ENCODE data around the gene PON1.

DNA sequence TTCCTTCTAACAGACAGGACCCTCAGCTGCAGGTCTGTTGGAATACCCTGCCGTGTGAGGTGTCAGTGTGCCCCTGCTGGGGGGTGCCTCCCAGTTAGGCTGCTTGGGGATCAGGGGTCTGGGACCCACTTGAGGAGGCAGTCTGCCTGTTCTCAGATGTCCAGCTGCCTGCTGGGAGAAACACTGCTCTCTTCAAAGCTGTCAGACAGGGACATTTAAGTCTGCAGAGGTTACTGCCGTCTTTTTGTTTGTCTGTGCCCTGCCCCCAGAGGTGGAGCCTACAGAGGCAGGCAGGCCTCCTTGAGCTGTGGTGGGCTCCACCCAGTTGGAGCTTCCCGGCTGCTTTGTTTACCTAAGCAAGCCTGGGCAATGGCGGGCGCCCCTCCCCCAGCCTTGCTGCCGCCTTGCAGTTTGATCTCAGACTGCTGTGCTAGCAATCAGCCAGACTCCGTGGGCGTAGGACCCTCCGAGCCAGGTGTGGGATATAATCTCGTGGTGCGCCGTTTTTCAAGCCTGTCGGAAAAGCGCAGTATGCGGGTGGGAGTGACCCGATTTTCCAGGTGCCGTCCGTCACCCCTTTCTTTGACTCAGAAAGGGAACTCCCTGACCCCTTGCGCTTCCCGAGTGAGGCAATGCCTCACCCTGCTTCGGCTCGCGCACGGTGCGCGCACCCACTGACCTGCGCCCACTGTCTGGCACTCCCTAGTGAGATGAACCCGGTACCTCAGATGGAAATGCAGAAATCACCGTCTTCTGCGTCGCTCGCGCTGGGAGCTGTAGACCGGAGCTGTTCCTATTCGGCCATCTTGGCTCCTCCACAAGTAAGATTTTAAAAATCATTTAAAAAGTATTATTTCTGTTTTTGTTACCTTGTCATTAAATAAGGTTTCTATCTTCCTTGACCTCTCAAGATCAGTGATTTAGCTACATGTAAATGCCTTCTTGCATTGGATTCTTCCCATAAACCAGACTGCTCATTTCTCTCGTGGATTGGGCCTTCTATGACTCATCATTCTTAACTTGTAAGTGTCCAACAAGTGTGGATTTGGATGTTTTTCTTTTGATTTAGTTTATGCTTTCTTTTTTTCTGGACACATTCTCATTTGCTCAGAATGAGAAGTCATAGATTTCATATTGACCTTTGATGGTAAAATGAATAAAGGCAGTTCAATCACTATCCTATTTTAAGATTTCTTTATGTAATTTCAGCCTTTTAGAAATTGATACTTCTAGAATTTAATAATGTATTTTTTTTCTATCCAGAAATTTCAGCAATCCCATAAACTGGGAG lies 16.9 kb upstream of the CALCR start:
- RRBS, result no CpG with 5 or more reads among the region's 36 CpGs

DNA sequence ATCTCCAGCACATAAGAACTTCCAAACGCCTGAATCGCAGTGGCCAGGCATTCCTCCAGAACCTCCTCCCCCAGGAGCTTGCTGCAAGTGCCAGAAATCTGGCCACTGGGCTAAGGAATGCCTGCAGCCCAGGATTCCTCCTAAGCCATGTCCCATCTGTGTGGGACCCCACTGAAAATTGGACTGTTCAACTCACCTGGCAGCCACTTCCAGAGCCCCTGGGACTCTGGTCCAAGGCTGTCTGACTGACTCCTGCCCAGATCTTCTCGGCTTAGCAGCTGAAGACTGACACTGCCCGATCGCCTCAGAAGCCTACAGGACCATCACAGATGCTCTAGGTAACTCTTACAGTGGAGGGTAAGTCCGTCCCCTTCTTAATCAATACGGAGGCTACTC lies 67.5 kb upstream of the CALCR start:
- RRBS, result no CpG with 5 or more reads among the region's 7 CpGs

DNA sequence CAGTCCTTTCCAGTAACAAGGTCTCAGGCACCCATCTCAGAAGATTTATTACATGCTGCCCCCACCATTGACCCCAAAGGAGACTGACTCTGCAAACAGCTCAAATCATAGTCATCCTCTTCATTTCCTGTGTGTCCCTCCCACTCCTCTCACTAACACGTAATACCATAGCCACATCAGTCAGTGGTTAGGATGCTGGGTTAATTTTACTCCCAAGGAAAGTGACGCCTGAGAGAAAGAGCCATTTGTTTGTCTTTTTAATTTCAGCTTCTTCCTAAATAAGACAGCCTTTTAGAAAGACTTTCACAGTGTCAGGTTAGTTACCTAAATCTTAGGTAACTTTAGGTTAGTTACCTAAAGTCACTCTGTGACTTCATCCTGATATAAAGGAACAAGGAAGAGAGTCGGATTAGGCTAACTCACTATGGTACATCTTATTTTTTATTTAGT lies 56.7 kb upstream of the BET1 start:
- RRBS, result no CpG with 5 or more reads among the region's 3 CpGs

DNA sequence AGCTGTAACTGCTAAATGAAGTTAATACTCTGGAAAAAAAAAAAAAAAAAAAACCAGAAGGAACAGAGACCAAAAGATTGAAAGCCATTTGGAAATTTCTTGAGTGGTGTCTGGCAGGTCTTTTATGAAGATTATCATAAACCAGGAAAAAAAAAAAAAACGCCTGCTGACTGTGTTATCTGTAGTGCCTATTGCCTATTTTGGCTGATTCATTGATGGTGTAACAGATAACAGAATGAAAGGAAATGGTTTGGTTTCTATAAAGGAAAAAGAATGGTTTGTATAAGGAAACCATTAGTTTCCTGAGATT lies 60.5 kb upstream of the BET1 start:
- RRBS, result no CpG with 5 or more reads among the region's 1 CpG

- RRBS, result no CpG with 5 or more reads among the region's 3 CpGs
These were observed 156.6 kb upstream of the BET1 start for GRCh38 chr7:94160781-94161169.

DNA sequence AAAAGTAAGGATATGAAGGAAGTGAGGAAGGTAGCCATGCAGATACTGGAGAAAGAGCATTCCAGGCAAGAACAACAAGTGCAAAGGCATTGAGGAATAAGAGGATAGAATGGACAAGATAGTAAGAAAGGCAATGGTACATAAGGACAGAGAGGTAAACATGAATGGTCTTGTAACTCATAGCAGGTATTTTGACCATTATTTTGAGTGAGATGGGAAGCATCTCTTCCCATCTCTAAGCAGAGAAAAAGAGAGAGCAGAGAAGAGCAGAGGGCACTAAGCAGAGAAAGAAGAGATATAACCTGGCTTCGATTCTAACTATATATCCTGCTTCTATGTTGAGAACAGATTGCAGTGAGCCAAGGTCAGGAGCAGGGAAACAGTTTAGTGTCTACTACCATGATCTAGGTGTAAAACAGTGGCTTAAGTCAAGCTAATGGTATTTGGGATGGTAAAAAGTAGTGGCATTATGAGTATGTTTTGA lies 193.2 kb upstream of the BET1 start:
- RRBS, result no CpG with 5 or more reads among the region's 1 CpG

DNA sequence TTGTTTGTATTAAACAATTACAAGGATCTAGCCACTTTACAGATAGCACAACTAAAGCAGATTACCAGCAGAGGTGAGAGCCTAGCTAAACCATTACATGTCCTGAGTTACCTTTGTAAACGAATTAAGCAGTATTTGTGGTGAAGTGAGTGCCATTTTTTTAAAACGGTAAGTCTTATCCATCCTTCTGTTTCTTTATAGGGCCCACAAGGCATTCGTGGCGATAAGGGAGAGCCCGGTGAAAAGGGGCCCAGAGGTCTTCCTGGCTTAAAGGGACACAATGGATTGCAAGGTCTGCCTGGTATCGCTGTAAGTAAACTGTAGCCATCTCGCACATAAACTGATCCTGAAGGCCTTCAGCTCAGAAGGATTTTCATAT lies 31.5 kb downstream of the COL1A2 start:
- RRBS, result no CpG with 5 or more reads among the region's 7 CpGs

DNA sequence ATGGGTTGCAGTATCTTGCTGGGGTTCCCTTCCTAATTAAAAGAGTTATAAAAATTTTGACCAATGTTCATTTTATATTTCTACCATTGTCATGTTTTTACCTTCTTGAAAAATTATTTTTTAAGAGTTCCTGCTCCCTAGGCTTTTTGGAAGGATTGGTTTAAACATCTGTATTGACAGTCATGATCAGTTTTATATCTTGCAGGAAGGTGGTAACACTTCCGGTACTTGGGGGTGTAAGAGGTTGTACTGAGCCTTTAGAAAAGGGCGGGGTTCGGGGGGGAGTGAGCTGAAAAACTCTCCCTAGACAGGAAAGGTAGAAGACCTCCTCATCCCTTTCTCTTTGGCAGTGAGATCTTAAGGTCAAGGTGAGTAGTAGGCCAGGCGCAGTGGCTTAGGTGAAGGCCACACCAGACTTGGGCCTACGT lies 426 bp upstream of the PPP1R9A start:
- RRBS, result no CpG with 5 or more reads among the region's 5 CpGs

- RRBS, result no CpG with 5 or more reads among the region's 8 CpGs
These were observed 97.3 kb downstream of the PPP1R9A start for GRCh38 chr7:95004418-95005307.

DNA sequence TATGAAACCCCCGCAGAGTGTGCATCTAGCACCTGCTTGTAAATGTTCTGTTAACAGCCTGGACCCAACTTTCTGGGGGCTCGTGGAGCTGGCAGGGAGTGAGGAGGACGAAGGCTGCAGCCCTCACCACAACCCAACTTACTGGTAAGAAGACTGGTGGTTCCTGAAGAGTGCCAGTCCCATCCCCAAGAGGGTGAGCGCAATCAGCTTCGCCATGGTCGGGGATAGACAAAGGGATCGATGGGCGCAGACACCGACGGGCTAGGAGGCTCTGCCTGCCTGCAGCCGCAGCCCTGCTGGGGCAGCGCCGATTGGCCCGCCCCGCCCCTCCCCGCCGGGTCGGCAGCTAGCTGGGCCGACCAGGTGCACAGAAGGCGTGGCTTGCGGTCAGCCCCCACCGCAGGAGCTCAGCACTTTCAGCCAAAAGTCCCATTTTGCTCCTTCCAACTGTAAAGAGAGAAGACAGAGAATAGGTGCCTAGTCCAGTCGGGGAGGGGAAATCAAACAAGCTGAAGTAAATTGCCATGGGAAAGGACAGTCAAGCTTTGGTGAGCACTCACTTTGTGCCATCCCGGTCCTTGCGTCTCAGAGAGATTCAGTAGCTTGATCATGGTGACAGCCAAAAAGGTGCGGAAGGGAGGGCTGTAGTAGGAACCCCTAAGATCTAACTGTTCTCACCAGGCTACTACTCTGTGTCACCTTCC lies at the start of gene PON1:
TSS of gene PON1 (minus strand) at position 273 of the 704 bp plus-strand sequence.
- RRBS, result no CpG with 5 or more reads among the region's 26 CpGs

DNA sequence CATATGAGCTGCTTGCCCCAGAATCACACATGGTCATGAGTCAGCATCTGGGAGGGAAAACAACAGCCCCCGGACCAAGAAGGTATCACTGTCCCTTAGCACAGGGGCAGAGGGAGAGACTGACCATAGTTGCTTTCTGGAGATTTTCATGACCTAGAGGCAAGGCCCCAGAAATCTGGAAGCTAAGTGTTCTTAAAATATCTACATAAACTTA lies 86.7 kb upstream of the PDK4 start:
- RRBS, result no CpG with 5 or more reads among the region's 1 CpG

- RRBS, result no CpG with 5 or more reads among the region's 2 CpGs
These were observed 1.8 kb downstream of the DYNC1I1 start for GRCh38 chr7:95774196-95774501.

DNA sequence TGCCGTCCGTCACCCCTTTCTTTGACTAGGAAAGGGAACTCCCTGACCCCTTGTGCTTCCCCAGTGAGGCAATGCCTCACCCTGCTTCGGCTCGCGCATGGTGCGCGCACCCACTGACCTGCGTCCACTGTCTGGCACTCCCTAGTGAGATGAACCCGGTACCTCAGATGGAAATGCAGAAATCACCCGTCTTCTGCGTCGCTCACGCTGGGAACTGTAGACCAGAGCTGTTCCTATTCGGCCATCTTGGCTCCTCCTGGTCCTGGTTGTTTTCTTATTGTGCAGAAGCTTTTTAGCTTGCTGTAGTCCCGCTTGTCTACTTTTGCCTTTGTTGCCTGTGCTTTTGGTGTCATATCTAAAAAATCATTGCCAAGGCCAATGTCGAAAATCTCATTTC lies 65.4 kb downstream of the DYNC1I1 start:
- RRBS, result no CpG with 5 or more reads among the region's 16 CpGs

DNA sequence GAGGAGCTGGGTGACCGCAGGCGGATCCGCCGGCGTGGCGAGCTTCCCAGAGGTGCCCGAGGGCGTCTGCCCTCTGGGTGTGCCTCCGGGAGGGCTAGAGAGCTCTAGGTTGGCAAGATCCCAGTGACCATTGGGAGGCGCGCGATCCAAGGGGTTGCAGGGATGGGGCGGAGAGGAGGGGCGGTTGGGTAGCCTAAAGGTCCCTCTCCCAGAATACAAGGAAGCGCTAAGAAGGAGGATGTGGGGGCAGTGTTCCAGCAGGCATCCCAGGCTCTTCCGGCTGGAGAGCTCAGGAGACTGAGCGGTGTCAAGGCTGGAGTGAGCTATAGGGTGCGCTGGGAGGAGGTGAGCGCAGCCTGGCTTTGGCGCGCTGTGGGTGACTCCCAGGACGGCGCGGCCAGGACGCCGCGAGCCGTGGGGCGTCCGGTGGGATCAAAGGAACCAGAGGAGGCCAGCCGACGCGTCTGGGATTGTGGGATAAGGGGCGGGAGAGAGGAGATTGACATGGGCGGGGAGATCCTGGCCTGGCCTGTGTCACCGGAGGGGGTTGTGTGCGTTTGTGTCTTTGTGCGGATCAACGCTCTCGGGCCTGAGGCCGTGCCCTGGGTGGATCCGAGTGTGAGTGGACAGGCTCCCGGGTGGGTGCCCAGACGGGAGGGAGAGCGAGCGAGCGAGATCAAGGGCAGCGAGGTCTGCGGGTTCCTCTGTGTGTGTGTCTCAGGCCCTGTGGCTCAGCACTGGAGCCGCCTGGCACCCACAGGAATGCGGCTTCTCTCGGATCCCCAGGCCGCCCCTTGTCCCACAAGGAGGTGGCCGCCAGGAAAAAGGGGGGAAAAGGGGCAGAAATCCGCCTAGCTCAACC lies 7.8 kb downstream of the DLX5 start:
- RRBS, result 12% methylated on average over 16 of the region's 55 CpGs

GRCh38 chr7:97450742-97451133 lies 281.1 kb upstream of the TAC1 start:
- RRBS, result no CpG with 5 or more reads among the region's 7 CpGs

DNA sequence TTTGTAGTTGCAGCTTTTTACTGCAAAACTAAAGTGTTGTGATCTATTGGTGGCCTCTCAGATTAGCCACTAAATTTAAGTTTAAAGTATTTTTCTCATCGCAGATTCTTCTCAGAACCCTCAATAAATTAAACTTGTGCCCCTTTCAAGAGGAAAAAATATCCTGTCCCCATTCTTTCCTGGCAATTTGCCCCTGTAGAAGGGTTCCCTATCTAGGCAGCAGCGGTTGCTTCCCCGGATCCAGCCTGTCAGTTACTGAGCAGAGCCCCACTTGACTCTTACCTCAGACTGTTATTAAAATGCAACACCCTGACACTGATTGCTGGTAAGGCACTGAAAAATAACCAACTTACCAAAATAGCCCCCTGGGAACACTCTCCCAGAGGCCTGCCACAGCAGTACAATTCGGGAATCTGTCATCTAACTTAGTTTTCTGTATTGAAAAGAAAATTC lies 13.9 kb downstream of the LMTK2 start:
- RRBS, result no CpG with 5 or more reads among the region's 4 CpGs

DNA sequence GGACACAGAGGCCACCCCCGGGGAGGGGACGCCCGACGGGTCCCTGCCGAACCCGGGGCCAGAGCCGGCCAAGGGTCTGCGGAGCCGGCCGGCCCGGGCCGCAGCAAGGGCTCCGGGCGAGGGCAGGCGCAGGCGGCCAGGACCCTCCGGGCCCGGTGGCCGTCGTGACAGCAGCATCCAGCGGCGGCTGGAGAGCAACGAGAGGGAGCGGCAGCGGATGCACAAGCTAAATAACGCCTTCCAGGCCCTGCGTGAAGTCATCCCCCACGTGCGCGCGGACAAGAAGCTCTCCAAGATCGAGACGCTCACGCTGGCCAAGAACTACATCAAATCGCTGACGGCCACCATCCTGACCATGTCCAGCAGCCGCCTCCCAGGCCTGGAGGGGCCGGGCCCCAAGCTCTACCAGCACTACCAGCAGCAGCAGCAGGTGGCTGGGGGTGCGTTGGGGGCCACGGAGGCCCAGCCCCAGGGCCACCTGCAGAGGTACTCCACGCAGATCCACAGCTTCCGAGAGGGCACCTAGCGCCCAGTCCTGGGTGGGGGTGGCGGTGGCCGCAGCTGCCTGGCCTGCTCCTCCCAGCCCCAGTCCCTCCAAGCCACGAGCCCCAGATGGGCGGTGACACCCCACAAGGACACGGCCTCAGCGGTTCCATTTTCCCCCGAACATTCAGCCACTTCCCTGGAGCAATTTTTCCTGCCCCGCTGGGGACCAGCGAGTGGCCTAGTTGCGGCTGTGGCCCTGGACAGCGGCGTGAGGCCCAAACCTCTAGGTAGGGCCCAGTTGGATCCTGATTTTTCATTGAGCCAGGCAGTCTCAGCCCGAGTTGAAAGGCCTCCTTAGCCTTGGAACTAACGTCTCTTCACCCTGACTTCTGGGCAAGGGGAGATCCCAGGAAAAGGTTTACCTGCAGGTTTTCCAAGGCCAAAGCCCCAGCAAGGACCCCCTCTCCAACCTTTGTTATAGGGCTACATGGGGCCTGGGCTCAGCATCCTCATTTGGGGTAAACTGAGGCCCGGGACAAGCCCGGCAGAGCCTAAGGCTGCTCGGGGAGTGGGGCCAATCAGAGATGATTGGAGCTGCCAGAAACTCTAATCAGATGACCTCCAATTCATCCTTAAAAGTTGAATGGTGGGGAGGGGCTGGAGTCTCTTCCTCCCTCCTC lies 1.5 kb downstream of the BHLHA15 start:
- RRBS, result 95% methylated on average over 6 of the region's 60 CpGs

DNA sequence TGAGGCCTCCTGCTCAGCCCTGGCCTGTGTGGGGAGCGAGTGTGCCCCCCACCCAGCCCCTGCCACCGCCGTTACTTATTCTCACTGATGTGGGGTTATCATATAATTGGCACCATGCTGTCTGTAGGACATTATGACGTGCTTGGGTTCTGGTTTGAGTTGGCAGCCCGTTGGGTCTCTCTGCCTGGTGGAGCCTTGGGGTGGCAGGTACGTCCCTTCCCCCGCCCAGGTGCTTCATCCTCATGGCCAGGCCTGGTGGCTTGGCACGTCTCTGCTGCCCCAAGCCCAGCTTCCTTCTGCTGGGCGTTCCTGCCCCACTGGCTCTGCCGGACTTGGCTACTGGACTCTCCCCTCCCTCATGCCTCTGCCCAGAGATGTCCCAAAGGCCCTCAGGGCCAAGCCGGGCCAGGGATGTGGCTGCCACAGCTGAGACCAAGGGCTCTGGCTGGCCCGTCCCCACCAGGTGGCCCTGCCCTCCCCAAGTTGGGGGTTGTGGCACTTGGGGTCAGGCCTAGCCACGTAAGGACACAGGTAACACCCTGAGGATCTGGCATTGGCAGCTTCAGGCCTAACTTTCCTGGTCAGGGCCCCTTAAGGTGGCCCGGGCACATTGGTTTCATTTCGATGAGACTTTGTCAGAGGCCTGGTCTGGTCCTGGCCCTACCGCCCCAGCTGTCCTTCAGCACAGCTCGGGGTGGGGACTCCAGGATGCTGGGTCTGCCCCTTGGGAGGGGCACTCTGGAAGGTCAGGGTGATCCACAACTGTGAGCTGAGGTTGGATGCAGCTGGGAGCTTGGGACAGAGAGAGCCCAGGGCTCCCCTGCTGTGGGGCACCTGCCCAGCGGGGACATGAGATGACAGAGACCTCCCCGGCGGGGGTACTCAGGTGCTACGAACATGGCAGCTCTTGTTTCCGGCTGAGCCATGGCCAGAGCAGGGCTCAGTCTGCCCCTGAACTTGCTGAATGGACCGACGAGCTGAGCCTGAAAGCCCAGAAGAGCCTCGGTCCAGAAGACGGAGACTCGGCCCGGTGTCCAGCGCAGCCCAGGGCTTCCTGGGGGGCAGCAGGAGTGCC lies 2.8 kb downstream of the BHLHA15 start:
- RRBS, result 74% methylated on average over 10 of the region's 29 CpGs

- RRBS, result 3% methylated on average over 3 of the region's 27 CpGs
These were observed 2.9 kb downstream of the BRI3 start for GRCh38 chr7:98284018-98285152.

DNA sequence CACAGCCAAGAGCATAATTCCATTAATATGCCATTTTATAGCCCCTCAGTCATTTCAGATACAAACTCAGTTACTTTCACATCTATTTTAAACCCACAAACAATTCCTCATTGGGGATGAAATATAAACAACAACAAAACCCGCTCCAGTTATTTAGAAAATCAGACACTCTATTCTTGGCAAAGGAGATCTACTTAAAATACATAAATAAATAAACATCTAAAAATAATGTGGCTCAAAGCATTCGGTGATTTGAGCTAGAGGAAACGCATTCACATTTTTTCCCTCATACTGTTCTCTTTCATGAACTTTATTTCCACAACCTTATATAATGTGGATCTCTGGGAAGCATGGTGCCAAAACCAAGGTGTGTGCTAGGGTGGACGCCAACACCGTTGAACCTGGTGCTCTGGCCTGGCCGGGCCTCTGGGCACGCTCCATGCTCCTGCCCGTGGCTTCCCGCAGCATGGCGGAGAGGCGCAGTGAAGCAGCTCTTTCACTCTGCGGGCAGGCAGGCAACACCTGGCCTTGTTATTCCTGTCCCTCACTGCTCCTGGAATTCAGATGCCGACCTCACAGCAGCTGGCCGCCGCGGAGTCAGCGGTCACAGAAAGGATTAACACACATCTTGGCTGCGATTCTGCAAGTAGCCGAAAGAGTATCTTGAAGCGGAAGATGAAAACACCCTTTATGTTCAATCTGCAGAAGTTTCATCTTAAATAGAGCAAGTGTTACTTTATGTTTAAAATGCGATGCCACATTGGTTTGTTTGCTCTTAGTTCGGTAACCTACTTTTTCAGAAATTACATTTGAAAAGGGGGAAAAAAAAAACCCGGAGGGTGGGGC lies 41.9 kb downstream of the BRI3 start:
- RRBS, result 80% methylated on average over 1 of the region's 23 CpGs

Measured in HGPS cell (cell line).